GM06990 (cell line): ENCODE data around the gene MED23.

GRCh38 chr6:127515343-127516322 lies 56.4 kb upstream of the KIAA0408 start:
- RRBS, result 3% methylated on average over 15 of the region's 87 CpGs

GRCh38 chr6:128124428-128124994 lies 223.7 kb upstream of the THEMIS start:
- RRBS, result no CpG with 5 or more reads among the region's 1 CpG

GRCh38 chr6:128222360-128222946 lies 297.9 kb downstream of the PTPRK start:
- RRBS, result no CpG with 5 or more reads among the region's 5 CpGs

GRCh38 chr6:128948872-128949652 lies 66.1 kb downstream of the LAMA2 start:
- RRBS, result no CpG with 5 or more reads among the region's 4 CpGs

GRCh38 chr6:129638324-129638690 lies 71.7 kb downstream of the ARHGAP18 start:
- RRBS, result no CpG with 5 or more reads among the region's 7 CpGs

DNA sequence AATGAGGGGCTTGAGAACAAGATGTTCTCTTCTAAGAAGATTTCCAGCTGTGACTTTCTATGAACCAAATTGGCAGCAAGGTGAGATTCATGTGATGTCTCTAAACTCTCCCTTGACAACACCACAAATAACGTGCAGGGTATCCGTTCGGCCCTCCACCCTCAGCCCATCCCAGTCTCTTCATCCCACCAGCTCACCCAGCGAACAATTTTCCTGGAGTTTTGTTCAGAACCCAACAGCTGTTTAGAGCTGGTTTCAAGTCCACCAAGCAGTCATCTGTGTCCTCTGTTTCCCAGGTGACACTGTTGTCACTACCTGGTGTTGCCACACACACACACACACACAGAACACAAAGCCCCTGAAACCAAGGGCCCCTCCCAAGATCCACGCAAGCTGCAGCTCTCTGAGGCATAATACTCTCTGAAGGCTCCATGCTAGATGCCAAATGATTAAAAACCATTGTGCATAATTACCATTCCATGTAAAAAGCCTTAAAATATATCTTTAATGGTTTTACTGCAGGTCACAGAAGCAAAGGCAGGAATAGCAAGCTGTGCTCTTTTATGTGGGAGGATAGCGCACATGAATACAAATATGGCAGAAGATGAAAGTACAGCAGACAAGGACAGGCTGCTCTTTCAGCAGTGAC lies 48.2 kb downstream of the ARHGAP18 start:
- RRBS, result no CpG with 5 or more reads among the region's 6 CpGs

DNA sequence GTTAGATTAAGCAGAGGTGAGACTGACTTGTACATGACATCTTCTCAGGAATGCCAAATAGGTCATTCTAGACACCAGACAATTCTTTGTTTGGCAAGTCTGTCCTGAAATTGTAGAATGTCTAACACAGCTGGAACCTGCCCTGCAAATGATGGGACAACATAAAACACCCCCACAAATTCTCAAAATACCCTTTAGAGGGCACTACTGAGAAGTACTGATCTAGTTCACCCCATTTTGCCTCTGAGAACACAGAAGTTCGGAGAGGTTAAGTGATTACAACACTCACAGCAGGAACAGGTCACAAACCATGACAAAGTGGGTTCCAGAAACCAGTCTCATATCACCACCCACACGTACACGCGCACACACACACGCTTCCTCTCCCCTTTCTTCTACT lies 38.2 kb downstream of the ARHGAP18 start:
- RRBS, result no CpG with 5 or more reads among the region's 5 CpGs

- RRBS, result no CpG with 5 or more reads among the region's 4 CpGs
These were observed 38.3 kb upstream of the ARHGAP18 start for GRCh38 chr6:129748169-129748773.

- RRBS, result 3% methylated on average over 34 of the region's 65 CpGs
These were observed 933 bp downstream of the L3MBTL3 start for GRCh38 chr6:130019285-130019742.

GRCh38 chr6:130997177-130997847 lies 65.7 kb downstream of the EPB41L2 start:
- RRBS, result no CpG with 5 or more reads among the region's 6 CpGs

DNA sequence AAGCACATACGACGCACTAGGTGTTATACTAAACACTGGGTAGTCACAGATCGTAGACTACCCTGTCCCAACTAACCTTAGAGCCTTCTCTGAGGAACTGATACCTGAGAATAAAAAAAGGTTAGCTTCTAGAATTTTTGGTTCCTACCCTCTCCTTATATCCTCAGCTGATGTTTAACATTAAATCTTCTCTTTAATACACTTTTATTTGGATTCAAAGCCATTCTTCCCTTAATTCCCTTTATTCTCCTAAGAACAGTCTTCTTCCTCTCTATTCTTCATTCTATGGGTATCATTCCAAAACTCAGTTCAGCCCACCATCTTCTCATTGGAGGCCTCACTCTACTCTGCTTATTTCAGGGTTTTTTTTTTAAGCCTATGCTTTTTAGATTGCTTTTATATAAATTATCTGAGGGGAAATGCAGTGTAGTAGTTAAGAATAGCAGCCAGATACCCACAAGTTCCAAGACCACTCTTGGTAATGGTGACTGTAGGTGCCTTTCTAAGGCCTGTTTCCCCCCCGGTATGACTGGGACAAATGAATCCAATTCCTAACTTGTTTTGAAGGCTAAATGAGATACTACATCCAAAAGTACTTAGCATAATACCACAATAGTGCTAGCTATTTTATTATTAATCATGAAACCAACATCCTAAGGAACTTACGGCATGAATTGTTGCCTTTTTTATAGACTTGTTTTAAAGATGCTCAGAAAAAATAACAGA lies 38.2 kb downstream of the EPB41L2 start:
- RRBS, result no CpG with 5 or more reads among the region's 5 CpGs

- RRBS, result 2% methylated on average over 8 of the region's 54 CpGs
These were observed 849 bp downstream of the EPB41L2 start for GRCh38 chr6:131062072-131062719.

DNA sequence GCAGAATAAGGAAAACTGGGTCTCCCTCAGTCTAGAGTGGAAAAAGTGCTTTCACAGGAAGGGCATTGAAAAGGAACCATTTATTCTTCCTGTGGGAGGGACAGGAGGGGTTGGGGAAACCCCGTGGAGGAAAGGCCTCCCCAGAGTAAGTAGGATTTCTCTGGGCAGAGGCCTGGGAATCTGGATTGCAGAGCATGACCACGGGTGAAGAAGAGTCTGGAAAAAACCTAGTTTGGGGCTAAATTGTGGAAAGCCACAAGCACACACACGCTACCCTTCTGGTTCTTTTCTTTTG lies 546 bp upstream of the EPB41L2 start:
- RRBS, result no CpG with 5 or more reads among the region's 3 CpGs

DNA sequence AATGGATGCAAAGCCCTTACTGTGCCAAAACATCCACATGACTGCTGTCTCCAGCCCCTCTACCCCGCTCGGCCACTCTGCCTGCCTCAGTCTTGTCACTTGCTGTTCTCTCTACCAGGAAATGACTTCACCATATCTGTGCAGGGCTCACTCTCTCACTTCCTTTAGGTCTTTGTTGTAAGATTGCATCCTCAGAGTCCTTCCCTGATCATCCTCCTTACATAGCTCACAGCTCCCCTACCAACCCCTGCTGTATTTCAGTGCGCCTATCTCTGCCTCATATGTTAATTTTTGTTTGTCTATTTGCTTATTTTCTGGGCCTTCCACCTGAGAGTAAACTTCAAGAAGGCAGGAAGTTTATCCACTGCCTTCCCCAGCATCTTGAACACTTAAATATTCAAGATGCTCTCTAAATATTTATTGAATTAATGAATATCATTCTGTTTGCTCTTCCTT lies 129.3 kb upstream of the ARG1 start:
- RRBS, result no CpG with 5 or more reads among the region's 3 CpGs

DNA sequence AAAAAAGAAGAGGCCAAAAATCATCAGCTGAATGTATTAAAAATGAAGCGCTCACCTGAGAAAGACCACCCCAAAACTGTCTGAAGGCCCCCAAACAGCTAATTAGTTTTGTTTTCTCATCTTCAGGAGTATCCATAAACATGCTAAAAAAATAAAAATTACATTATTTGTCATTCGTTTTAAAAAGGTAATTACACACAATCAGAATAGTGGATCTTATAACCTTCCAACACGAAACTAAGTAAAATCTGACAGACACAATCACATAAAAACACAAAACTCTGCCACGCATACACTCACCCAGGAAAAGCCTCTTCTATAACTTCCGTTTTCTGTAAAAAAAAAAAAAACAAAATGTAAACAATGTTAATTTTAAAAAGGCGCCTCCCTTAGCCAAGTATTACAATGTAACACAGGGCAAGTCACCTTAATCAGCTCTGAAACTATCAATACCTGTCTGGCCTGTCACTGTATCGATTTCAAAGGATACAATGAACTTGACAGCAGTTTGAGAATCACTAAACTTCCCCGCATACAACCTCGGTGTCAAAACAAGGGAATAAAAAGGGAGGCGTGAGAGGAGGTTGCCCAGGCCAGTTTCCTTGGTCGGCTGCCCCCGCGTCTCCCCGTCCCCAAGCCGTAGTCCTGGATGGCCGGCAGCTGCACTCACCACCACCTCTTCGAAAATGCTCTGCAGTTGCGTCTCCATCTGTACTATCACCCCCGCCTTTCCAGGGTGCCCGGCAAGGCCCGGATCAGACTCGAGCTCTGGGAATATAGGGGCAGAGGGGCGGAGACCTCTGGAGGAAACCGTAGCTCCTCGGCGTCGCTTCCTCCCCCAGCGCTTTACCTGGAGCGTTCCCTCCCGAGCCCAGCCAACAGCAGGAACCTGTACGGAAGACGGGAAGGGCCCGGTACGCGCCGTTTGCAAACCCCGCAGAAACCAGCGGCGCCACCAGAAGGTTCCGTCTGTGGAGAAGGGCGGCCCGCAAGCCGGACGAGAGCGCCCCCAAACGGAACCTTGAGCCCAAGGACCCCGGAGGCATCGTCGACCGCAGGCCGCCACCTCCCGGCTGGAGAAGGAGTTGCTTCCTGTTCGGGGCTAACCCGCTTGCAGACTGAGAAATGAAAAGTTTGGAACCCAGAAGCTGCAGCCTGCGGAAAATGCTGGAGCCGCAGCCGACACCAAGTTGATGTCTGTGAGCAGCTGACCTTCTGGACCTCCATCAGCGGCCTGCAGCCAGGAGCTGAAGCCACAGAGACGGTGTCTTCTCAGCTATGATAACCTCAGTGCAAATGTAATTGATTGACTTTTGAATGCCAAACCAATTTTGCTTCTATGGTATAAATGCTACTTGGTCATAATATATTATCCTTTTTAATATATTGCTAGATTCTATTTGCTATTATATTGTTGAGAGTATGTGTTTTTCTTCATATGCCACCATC lies at the start of gene MED23:
Gene MED23, minus strand, starts transcription at position 902 of the 1,449 bp plus-strand sequence.
- RRBS, result 3% methylated on average over 16 of the region's 59 CpGs

DNA sequence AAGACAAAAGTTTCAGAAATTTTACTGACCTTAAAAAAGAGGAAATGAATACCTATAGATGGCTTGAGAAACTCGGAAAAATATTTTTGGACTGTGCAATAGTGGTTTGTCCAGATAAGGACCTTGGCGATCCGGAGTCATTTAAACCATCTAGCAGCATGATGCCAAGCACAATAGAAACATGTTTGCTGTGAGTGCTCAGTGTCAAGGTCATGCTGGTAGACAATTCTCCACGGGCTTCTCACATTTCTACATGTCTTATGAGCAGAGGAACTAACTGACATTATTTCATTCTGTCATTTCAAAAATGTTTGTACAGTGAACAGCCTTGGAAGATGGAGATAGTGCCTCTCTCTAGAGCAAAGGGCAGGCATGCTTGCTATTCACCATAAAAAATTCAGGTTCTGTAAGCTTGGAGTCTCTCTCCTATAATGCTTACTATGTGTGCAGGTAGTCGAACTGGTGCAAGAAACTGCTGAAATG lies 25.4 kb upstream of the CCN2 start:
- RRBS, result no CpG with 5 or more reads among the region's 5 CpGs

DNA sequence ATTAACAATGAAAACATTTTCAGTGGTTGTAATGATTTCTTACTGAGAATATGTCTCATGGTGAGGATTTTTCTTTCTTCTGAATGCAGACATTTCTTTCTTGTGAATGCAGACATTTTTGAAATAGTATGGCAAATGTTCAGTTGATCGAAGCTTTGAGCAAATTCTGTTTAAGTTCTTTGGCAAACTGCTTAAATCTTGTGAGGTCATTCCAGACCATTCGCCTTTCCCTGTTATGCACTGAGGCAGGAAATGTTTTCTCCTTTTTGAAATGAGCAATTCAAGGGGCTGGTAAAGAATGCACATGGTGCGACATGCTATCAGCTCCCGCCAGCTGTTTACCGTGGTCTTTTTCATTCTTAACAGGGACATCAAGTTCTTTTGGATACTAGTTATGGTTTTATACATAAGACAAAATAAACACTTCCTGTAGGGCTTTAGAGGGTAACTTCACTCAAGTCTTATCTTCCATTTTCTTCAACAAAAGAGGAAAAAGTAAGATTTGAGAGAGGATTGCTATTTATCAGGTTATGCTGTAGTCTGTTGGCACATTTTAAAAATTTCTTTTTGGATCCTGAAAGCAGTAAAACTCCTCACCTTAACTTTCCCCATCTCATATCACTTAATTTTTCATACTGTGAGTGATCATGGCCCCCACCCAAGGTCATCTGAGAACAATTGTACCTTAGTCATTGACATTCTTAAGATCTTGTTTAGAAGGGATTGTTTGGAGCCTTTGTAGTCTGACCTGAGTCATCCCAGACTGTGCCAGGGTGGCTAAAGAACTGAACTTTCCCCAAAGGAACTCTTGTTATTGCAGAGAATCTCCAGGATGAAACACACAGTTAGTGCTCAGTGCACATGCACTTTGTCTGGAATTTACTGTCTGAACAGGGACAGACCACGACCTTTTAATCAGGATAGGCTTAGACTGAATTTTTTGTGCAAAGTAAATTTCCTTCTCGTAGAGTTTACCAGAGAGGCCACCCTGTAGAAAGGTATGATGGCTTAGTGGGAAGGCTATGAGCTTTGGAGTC lies 112.3 kb upstream of the CCN2 start:
- RRBS, result no CpG with 5 or more reads among the region's 7 CpGs

DNA sequence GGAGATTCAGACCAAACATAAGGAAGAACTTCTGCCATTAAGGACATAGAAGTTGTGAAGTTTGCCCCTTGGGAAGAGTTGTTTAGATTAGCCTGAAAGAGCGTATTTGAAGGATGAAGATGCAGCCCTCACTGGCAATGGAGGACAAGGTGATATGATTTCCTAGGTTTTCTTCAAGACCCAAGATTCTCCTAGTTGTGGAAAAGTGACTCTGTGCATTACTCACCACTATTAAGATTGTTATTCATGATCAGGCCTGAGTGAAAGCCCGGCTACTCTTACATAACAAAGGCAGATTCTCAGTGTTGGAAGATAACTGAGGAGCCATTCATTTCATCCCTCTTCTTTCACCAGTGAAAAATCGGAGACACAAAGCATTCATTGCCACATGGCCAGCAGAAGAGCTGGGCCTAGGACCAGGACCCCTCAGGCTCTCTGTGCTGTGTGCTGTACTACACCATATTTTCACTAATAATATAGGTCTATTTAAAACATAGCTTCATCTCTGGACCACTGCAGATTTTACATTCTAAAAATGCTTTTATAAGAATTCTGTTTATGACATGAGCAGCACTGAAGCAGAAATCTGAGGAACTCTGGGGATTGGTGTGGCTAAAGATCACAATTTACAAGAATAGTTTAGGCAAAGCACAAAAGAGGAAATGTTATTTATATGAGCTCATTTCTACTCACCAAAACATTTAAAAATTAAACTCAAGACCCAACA lies 181.8 kb upstream of the CCN2 start:
- RRBS, result no CpG with 5 or more reads among the region's 3 CpGs